ENCODE results near the gene MYO15B.

DNA sequence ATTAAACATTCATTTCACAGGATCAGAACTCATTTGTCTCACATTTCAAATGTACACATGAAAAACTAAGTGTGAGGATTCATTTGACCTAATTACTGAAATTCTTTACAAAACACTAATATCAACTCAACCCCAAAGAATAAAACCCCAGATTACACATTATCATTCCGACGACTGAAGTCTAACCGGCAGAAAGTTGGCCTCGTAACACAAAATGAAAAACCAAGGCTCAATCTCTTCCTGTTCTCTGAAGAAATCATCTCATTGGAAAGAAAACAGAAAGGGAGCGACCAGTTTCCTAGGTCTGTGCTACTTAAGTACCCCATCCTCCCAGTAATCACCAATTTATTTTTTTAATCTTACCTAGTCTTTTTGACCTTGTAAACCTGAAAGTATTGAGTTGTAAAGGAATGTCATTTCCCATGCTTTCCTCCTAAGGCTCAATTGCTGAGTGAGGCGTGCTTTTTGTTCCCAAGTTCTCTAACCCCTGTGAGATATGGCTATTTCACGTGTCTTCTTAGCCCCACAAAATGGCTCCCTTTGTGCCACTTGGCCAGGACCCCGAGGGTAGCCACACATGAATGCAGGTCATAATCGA is 1.7 kb downstream of the JPT1 start:
- PRO-cap, result bidirectional peak, plus-strand start at position 545 of the sequence, minus-strand start at position 453 of the sequence

DNA sequence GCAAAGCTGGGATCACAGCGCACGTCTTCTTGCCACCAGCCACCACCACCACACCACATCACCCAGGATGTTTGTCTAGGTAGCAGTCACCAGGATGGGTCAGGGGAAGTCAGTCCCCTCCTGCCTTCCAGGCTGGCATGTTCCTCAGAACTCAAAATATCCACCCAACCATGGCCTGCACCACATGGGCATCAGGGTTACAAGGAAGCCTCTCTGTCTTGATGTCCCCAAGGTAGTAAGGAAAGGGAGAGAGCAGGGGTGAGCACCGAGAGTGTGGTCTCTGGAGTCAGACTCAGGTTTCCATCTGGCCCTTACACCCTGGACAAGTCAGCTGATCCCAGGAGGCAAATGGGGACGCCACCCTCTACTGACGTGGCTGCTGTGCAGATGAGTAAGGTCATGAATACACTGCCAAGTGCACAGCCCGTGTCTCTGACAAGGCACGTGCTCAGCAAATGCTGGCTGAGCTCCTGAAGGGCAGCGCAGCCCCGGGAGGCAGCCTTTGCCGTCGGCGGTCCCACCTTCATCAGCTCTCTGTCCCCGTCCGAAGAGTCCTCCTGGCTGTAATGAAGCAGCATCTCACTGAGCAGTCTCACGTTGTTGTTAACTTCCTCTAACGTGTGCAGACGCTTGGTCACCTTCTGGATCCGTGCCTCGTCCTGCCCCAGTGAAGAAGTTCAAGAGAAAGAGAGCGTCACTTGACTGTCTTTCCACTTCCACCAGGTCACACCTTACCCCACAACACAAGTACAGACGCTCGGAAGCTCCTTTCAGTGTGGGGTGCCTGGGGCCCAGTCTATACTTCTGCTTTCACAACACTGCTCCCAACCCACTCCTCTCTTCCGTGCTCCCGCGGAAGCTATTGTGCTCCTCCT is 19.4 kb downstream of the GGA3 start:
- PRO-cap, result no peak

- PRO-cap, result no peak
Measured at GRCh38 chr17:75267710-75268569, 3.1 kb downstream of the MIF4GD start.

- PRO-cap, result no peak
Measured at GRCh38 chr17:75295004-75295464, 5.8 kb upstream of the SLC25A19 start.

GRCh38 chr17:75317912-75318688 is 28.9 kb upstream of the SLC25A19 start:
- PRO-cap, result no peak

DNA sequence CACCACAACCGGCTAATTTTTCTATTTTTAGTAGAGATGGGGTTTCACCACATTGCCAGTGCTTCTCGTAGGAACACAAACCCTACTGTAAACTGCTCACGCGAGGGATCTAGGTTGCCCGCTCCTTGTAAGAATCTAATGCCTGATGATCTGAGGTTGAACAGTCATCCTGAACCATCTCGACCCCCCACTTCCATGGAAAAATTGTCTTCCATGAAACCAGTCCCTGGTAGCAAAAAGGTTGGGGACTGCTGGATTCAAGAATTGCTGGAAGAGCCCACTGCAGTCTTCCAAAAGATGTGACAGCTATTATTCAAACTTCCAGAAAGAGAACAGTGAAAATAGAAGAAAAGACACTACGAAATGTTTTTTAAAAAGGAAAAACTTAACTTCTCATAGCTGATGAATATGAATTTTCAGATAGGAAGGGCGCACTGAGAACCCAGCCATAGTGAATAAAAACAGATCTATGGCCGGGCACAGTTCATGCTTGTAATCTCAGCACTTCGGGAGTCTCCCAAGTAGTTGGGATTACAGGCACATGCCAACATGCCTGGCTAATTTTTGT is 51.0 kb downstream of the GRB2 start:
- PRO-cap, result no peak

DNA sequence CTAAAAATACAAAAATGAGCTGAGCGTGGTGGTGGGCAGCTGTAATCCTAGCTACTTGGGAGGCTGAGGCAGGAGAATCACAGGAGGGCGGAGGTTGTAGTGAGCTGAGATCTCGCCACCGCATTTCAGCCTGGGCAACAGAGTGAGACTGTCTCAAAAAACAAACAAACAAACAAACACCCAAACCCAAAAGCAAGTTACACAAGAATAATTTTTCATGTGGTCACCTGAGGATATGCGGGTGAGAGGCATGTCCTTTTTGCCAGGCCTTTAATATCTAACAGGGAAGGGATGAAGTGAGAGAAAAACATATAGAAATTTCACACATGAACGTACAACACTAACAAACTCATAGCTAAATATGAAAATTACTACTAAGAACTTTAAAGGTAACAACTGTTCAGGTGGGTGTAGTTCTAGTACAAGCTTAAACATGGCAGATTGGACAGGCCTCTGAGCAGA is 27.2 kb downstream of the GRB2 start:
- PRO-cap, result no peak

- PRO-cap, result bidirectional peak, plus-strand start at chr17:75588095, minus-strand start at chr17:75588169; bidirectional peak, plus-strand start at chr17:75588496, minus-strand start at chr17:75588246
Measured at GRCh38 chr17:75587557-75588718, at the start of gene MYO15B. Gene MYO15B (plus strand): TSS chr17:75587800.

DNA sequence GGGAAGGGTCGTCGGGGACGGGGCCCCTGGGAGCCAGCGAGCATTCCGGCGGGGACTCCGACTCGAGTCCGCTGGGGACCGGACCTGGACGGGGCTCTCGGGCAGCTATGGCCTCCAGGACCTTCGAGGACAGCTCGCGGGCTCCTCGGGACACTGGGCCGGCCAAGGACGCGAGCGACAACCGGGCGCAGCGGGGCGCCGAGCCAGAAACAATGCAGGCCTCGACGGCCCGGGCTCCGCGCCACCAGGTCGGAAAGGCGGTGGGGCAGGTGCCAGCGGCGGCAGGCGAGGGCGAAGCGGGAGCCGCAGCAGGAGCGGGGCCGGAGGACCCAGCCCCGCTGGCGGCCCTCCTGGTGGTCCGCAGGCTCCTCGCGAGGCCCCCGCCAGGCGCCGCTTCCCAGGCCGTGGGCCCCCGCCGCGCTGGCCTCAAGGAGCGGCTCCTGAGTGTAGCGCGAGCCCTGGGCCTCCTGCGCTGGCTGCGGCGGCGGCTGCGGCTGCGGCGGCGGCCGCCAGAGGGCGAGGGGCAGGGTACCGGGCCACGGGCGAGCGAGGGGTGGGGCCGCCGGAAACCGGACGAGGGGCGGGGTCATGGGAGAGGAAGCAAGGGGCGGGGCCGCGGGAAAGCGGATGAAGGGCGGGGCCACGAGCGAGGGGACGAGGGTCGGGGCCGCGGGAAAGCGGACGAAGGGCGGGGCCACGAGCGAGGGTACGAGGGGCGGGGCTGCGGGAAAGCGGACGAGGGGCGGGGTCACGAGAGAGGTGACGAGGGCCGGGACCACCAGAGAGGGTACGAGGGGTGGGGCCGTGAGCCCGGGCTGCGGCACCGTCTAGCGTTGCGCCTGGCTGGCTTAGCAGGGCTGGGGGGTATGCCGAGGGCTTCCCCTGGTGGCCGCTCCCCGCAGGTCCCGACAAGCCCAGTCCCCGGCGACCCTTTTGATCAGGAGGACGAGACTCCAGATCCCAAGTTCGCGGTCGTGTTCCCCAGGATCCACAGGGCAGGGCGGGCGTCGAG is 1.4 kb downstream of the MYO15B start:
- PRO-cap, result bidirectional peak, plus-strand start at position 756 of the sequence, minus-strand start at position 433 of the sequence

- PRO-cap, result no peak
Measured at GRCh38 chr17:75615246-75616086, 17.8 kb upstream of the SMIM5 start.

DNA sequence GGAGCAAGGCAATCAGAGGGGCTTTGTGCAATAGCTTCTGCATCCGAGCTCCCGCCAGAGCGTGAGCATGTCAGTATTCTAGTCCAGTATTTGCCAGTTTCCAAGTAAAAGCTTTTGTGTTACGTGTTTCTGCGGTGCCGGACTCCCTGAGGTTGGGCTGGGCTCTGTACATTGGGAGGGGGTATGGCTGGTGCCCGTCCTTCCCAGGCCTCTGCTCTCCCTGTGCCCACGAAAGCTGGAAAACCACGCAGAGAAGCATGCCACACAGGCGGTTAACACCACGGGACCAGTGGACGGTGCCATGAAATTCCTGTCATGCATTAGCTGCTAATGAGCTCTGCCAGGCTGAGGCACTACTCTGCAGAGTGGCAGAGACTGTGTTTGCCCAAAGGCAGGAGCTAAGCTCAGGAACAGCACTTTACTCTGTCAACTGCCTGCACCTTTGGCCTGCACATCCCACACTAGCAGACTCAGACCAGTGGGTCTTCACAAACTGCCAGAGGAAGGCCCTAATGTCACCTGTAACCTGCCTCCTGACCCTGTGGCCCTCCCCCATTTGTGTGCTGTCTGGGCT is 4.7 kb upstream of the SMIM6 start:
- PRO-cap, result no peak

DNA sequence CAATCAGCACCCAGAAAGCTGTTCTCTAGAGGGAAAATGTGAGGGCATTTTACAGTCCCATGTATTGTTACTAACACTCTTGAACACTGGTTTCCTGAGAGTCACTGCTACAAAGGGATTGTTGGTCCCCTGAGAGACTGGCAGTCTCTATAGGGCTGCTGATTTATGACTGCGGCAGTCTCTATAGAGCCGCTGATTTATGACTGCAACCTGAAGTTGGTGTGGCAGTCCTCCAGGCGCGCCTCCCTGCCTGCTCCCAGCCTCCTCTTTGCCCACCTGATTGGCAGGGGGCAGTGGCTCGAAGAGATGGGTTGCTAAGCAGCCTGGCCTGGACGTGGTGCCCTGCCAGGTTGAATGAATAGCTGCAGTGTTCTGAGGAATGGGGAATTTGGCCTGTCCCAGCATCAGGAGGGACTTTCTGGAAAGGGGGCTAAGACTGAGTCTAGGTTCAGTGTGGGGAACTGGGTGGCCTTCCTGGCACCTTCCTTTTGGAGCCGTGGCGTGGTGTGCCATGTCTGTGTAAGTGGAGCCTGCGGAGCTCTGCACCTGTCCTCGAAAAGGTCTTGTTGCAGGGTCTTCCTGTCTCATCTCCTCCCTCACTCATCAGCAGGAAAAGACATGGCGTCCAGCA is 24.8 kb downstream of the SAP30BP start:
- PRO-cap, result no peak

- PRO-cap, result no peak
Measured at GRCh38 chr17:75694455-75695070, 26.7 kb upstream of the ITGB4 start.

DNA sequence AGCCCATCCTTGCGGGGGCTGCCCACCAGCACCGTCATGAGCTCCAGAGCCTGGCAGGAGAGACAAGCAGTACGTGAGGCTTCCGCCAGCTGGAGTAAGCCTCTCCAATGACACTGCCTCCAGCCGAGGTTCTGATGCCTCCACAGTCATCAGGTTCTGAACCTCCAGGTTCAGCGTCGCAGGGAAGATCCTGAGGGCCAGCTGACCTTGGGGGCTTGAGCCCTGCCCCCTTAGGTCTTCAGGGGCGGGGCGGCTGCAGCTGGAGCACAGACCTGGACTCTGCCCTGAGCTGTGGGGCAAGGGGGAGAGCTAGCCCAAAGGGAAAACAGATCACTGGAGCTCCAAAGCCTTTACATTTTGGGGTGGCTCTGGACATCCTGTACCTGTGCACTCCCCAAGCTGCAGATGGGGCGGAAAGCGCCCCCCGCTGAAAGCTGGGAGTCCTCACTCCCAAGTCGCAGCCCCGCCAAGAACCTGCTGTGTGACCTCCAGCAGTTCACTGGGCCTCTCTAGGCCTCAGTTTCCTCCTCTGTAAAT is 887 bp downstream of the GALK1 start:
- PRO-cap, result no peak

GRCh38 chr17:75771303-75772292 is 6.6 kb upstream of the GALK1 start:
- PRO-cap, result bidirectional peak, plus-strand start at chr17:75771628, minus-strand start at chr17:75771477

DNA sequence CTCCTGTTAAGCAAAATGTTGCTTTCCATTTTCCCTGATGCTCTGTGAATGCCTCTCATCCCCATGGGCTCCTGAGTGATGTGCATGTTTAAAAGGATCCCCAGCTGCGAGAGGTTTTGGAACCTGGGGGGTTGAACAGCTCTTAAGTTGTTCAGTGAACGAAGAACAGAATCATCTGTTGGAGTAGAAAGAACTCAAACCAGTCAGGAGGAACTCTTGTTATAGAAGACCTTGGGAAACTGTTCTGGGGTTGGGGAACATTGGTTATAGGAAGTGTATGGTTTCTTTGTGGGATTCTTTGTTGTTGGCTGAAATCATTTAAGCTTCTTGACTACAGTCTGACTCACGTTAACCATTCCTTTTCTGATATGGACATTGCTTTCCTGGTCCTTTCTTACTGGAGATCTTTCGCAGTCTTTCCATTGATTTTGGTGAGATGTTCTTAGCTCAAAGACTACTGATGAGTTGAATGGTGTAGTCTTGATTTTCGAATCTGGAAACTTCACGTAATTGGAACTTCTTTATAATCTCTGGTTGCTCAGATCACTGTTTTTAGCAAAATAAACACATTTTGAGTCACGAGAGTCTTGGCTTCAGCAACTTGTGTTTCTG is 1.3 kb downstream of the UNK start:
- PRO-cap, result no peak

DNA sequence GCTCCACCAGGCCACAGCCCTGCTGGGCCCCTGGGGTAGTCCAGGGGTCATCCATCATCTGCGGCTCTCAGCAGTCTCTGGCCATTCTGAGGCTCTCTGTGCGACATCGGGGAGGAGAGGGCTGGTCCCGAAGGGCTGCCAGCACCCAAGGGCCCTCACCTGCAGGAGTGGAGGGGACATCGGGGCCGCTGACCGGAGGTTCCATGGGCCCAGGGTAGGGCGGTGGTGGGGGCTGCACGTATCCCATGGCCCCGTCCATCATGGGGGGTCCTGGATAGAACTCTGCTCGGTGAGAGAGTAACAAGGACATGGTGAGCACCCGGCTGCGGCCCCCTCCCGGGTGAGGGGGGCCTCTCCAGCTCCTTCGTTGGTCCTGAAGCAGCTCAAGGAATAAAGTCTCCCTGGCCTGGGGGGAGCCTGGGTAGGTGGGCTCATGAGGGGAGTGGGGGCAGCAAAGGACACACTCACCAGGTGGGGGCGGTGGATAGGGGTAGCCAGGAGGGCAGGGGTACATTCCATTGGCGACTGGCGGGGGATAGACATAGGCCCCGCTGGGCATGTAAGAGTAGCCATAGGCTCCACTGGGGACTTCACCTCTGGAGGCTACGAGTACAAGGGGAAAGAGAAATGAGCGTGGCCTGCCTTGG is 3.2 kb upstream of the UNC13D start:
- PRO-cap, result no peak

GRCh38 chr17:75869069-75870377 is 8.9 kb downstream of the TRIM47 start:
- PRO-cap, result no peak

DNA sequence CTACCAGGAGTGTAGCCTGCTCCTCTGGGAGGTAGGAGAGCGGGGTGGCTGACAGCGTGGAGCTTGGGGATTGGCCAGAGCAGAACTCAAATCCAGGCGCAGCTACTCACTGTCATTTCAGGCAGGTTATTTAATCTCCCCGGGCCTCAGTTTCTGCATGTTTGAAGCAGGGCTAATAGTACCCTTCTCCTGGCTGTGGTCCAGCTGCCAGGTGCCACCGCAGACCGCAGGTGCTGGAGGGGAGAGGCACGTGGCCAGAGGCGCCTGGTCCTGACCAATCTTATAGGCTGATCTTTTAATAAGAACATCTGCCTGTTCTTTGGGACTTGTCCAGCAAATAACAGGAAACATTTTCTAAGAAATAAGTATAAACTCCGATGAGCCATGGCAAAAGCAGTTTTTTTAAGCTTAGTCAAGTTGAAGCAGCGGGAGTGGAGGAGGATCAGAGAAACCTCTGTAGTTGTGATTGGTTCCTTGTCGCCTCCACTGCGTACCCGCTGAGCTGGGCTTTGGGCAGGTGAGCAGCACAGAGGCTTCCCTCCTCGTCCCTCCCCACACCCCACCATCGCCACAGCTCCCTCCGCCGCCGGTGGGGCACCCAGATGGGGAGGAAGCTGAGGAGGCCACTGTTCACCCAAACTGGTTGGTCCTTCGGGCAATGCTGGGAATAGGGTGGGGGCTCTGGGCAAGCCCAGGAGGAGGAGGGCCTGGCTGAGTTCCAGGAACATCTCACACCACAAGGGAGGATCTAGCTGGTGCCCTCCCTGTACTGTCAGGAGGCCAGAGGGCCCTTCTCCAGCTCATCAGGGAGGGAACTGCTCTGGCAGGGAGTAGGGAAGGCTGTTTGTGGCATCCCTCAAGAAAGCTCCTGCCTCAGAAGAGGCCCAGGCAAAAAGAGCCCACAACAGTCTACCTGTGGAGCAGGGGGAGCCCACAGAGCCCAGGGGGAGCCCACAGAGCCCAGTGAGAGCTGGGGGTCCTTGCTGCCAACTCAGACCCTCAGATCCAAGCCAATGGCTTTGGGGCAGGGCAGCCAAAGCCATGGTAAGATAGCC is 5.1 kb upstream of the MRPL38 start:
- PRO-cap, result no peak

DNA sequence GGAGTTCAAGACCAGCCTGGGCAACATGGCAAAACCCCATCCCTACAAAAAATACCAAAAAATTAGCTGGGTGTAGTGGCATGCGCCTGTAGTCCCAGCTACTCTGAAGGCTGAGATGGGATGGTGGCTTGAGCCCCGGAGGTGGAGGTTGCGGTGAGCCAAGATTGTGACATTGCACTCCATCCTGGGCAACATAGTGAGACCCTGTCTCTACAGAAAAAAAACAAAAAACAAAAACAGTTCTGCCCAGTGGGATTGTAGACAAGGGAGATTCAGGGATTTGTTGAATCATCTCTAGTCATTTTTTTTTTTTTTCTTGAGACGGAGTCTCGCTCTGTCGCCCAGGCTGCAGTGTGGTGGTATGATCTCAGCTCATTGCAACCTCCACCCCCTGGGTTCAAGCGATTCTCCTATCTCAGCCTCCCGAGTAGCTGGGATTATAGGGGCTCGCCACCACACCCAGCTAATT is 1.1 kb downstream of the TEN1 start:
- PRO-cap, result bidirectional peak, plus-strand start at position 120 of the sequence, minus-strand start at position 122 of the sequence

All from endothelial cell (in vitro differentiated cells).